Metastatic Pancreatic Carcinoma in the Ovary (tissue), 1 donor: ENCODE data around the genes CEP68 and SPRED2.

GRCh38 chr2:64631290-64631820 lies 22.4 kb downstream of the SERTAD2 start:
- PRO-cap, result no peak

- PRO-cap, result bidirectional peak, plus-strand start at chr2:64644529, minus-strand start at chr2:64644391; unidirectional peak, plus-strand start at chr2:64644732; bidirectional peak, plus-strand start at chr2:64645197, minus-strand start at chr2:64645204
Measured at GRCh38 chr2:64644098-64645449, 9.1 kb downstream of the SERTAD2 start.

DNA sequence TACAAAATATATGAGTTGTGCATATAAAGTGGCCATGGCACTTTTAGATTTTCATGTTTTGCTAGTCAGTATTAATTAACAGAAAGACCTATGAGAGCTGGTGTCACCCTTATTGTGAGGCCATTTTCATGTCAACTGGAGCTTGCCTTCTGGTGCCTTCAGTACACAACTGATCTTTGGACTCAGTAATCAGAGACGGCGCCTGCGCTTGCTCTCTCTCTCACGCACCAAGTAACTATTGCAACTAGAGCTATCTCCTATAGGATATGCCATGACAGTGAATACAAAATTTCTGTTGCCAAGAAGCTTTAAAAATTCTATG lies 3.0 kb downstream of the SERTAD2 start:
- PRO-cap, result no peak

GRCh38 chr2:64915556-64915912 lies 73.7 kb upstream of the SLC1A4 start:
- PRO-cap, result no peak

- PRO-cap, result no peak
Measured at GRCh38 chr2:65026935-65027470, 29.2 kb upstream of the CEP68 start.

DNA sequence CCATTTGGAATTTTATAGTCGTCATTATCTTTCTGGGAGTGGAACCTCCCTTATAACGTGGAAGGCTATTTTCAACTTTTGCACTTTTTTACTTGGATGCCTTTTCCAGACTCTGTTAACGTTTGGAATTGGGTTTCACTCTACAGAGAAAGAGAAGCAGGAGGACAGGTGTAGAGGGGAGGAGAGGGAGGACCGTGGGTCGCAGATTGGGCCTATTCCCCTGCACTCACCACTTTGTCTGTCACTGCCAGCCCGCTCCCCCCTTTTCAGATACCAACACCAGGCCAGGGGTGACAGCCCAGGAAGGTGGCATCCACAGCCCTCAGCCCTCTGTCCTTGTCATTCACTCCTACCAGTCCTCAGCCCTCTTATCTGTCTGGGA lies 24.1 kb upstream of the CEP68 start:
- PRO-cap, result unidirectional peak, plus-strand start at position 145 of the sequence

DNA sequence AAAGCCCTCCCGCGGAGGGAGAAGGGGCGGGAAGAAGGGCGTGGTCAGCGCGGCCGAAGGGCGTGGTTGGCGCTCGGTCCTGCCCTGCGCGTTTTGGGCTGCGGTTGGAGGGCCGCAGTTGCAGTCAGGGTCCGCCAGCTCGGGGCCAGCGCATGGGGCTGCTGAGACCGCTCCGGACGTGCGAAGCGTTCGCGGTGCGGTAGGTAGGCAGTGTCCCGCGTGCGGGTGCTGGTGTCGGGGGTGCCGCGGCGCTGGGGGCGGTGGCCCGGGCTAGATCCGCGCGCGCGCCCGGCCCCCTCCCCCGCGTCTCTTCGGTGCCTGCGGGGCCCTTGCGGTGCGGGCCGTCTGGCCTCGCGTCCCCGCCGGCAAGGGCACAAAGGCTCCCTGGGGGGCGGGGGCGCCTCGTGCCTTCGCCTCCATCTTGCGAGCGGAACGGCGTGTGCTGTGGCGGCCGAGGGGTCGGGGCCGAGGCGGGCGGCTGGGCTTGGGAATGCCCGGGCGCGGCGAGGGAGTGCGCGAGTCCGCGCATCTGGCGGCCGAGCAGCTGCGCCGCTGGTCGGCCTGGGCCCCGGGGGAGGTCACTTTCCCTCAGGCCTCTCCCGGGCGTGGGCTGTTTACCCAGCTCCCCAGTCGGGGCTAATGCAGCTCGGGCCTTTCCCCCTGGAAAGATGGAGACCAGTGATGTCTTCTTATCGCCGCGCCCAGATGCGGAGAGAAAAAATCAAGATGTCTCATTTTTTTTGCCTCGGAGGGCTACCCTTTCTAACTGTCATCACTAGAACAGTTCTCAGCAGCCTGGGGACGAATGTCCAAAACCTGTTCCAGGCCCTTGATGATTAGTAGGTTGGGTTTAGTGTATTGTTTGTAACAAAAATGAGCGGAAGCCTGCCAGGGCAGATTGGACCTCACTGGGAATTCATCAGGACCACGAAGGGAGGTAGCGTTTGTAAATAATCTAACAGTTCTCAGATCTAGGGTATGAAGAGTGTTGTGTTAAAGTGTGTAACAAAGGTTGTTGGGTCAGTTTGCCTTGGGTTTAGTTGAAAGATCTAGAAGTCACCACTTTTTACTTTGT lies at the start of gene CEP68:
CEP68 (plus strand) TSS at position 91 of the 1,075 bp plus-strand sequence.
- PRO-cap, result bidirectional peak, plus-strand start at position 123 of the sequence, minus-strand start outside the sequence

DNA sequence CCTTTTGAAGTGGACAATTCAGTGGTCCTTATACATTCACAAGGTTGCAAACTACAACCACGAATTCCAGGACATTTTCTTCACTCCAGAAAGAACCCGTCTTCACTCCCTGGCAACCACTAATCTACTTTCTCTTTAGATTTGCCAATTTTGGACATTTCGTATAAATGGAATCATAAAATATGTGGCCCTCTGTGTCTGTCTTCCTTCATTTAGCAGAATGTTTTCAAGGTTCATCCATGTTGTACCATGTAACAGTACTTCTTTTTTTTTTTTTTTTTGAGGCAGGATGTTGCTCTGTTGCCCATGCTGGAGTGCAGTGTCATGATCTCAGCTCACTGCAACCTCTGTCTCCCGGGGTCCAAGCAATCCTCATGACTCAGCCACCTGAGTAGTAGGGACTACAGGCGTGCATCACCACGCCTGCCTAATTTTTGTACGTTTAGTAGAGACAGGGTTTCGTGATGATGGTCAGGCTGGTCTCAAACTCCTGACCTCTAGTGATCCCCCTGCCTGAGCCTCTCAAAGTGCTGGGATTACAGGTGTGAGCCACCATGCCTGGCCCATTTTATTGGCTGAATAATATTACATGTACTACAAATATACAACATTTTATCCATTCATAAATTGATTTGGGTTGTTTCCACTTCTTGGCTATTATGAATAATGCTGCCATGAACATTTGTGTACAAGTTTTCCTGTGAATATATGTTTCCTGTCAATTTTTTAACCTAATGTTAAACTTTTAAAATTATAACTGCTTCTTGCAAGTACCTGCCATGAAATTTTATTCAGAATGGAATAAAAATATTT lies 31.1 kb downstream of the RAB1A start:
- PRO-cap, result no peak

GRCh38 chr2:65300057-65300941 lies 72.7 kb downstream of the ACTR2 start:
- PRO-cap, result no peak

GRCh38 chr2:65309632-65310177 lies 82.1 kb downstream of the ACTR2 start:
- PRO-cap, result no peak

DNA sequence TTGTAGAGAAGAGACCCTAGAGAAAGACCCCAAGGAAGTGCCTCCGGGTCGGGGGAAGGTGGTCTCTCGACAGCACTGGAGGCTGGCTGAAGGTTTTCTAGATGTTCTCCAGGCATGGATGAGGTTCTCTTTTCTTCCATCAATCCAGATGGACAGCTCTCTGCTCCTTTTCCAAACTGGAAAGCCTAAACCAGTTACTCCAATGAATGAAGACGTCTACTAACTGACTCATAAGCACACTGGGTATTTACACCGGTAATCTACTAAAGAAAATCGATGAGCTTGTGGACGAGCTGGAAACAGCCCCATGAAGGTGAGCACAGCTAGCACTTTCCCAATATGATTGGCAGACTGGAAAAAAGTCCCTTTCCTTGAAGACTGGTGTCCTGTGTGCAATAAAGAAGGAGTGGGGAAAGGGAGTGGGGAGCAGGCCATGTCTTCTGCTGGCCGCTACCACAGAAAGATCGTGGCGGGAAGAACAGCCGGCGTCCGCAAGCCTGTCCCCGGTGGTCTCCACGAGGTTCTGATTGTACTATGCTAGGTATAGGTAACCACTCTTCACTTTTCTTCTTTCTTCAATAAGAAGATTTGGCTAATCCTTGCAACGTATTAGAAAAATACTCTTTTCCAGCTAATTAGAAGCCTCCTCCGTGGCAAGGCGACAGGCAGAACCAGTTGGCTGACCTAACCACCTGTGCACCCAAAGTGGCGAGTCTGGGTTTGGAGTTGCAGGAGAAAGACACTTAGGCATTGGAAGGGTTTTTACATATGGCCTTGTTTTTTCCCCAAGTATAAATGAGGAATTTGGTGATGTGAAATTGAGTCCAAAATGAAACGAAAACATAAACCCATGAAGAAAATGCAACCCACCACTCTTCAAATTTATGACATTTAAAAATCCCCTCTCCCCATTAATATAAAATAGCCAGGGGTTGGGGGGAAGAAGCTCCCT lies 84.2 kb downstream of the ACTR2 start:
- PRO-cap, result no peak

GRCh38 chr2:65431913-65432900 lies at the start of gene SPRED2:
Gene SPRED2, minus strand, starts transcription at chr2:65432599.
- PRO-cap, result bidirectional peak, plus-strand start at chr2:65432092, minus-strand start at chr2:65432054; bidirectional peak, plus-strand start at chr2:65432803, minus-strand start at chr2:65432508

- PRO-cap, result no peak
Measured at GRCh38 chr2:65432901-65433208, 456 bp upstream of the SPRED2 start.

- PRO-cap, result no peak
Measured at GRCh38 chr2:65574956-65575385, 142.6 kb upstream of the SPRED2 start.

DNA sequence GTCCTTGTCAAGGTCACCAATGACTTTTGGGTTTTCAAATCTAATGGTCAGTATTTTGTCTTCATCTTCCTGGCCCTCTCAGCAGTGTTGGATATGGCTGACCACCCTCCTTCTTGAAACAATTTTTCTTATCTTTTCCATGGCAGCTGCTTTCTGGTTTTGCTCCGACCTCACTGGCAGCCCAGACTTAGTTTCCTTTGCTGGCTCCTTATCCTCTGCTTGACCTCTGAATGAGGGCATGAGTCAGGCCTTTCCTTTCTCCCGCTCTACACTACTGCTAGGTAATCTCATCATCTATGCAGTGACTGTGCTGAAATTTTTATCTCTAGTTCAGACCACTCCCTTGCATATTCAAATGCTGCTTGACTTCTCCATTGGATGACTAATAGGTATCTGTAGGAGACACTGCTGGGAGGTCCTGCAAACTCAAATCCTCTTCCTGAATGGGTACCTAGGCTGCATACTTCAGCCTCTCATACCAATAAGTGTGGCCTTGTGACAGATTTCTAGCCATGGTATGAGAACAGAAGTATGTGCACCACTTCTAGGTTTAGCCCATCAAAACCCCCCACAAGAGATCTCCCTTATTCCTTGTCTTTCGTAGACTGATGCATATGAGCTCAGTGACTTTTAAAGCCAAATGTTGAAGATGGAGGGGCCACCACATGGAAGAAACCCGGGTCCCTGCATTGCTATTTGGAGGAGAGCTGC lies 386.8 kb upstream of the SPRED2 start:
- PRO-cap, result no peak

- PRO-cap, result no peak
Measured at GRCh38 chr2:66440665-66441060, 5.7 kb downstream of the MEIS1 start.

DNA sequence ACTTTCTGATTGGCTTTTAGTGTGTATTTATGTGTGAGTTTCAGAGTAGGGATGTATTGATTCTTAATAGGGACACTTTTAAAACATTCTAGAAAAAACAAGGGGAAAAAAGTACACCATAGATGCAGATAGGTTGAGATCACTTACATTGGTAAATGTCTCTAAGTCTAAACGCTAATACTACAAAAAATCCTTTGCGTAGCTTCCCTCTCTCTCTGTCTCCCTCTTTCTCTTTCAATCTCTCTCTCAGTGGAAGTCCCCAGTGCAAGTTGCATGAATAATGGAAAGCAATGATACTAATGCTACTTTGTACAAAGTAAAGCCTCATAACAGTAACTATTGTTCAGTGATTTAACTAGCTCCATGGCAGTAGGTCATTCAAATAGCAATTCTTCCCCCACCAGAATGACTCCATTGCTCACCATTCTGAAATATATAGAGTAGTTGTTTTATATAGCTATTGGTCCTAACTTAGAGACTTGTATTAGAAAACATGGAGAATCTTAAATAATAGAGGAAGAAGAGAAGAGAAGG lies 12.8 kb downstream of the MEIS1 start:
- PRO-cap, result no peak

DNA sequence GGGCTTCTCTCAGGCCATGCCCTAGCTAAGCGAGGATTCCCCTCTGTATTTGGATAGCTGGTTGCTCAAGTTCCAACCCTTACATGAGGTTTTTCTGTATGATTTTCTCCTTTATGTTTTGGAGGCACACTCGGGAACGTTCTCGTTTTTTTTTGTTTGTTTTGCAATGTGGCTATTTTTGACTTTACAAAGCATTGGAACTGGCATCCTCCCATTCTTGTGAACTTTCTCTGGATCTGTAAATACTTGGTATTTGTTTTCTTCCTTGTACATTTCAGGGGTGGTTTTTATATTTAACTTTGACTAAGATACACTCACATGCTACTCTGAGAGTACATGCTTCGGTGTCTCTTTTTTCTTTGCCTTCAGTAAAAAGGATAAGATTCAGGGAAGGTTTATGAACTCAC lies 61.7 kb downstream of the MEIS1 start:
- PRO-cap, result no peak

GRCh38 chr2:66583538-66584064 lies 148.7 kb downstream of the MEIS1 start:
- PRO-cap, result no peak

DNA sequence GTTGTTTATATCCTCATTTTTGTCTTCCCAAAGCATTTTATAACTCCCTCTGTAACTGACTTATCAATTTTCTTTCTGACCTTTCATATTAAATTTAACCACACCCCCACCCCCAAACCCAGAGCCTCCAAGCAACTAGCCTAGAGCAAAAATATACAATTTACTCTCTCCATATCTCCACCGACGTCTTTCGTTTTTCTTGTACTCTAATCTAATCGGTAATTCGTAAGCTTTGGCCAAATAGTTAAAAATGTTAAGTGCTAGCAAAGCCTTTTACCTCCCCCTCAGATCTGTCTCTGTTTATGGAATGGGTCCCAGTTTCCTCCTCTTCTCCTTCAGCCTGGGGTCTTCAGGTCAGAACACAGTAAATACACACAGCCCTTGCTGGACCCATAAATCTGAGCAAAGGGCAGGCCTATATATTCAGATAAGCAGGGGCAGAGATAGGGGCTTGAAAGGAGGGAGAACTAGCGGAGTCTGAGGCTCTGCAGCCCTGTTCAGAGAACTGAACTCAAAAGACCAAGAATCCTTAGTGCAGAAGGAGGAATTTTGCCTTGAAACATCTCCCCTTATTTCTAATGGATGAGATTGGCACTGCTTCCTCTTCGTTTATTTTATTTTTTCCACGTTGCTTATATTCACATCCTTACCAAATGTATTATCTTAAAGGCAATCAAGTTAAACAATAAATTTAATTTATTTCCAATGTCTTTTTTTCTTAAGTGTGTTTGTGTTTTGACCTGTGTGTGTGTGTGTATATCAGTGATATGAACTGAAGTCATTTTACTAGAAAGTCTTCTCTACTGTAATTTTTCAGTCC lies 267.5 kb downstream of the MEIS1 start:
- PRO-cap, result no peak